Tongue (tissue), 2 donors: ENCODE measurements around the genes KRTAP23-1, KRTAP6-1 and SCAF4.

DNA sequence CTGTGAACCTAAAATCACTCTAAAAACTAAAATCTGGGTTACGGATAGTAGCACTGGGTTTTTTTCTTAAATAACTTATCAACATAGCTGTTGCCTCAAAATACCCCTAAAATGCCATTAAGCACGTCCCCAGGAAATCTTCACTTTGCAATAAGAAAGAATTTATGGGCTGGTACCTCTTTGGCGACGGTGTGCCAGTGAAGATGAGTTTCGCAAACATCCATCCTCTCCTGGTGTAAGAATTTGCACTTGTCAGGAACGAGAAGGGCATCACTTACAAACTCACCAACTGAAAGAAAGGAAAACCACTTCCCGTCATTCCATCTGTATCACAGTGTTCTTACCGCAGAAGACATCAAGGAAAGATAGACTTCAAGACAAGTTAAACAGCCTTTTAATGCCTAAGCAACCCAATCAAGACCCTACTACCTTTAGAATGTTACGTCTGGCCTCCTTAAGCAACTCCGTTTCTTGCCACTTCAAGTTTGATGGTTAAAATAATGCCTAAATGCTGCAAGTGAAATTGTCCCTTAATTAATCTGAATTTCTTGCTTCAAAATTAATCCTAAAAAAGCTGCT, 117.4 kb downstream of the APP start:
- RAMPAGE, long total RNA: no peak

DNA sequence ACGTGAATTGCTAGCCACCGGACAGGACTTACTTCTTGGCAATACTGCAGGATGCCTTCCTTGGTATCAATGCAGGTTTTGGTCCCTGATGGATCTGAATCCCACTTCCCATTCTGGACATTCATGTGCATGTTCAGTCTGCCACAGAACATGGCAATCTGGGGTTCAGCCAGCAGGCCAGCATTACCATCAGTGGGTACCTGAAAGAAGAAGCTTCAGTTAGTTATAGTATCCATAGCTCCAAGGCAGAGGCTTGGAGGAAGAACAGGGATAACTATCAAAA, 58.7 kb downstream of the APP start:
- RAMPAGE, long total RNA: no peak

DNA sequence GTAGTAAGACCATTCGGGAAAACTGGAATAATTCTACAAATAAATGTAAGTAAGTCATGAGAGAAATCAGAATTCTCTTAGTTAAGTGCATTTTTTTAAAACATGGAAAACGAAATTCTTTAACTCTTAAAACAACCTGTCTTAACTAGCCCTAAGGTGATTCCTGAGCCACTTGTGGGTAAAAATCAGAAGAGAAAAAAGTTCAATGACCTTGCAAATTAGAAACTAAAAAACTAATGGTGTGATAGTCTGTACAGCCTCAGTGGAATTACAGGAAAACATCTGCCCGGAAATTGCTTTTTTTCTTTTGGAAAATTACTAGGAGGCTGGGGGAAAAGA, 1.9 kb downstream of the APP start:
- RAMPAGE, long total RNA: no peak

GRCh38 chr21:26169012-26169340, 1.6 kb downstream of the APP start:
- RAMPAGE, long total RNA: no peak

GRCh38 chr21:26583650-26584084, 10.6 kb upstream of the CYYR1 start:
- RAMPAGE, long total RNA: no peak

- RAMPAGE, long total RNA: no peak
Measured at GRCh38 chr21:28048147-28048704, 836.9 kb downstream of the N6AMT1 start.

DNA sequence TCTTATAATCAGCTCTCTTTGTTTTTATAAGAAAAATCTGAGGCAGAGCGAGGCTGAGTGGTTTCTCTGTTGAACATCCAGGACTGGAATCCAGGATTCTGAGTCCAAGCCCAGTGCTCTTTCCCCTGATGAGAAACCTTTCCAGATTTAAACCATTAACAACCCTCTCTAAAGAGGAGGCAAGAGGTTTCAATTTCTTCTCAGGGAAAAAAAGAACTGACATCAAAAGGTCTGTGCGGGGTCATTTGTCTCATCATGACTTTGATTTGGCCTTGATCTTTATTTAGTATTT, 18.6 kb upstream of the CCT8 start:
- RAMPAGE, long total RNA: no peak

DNA sequence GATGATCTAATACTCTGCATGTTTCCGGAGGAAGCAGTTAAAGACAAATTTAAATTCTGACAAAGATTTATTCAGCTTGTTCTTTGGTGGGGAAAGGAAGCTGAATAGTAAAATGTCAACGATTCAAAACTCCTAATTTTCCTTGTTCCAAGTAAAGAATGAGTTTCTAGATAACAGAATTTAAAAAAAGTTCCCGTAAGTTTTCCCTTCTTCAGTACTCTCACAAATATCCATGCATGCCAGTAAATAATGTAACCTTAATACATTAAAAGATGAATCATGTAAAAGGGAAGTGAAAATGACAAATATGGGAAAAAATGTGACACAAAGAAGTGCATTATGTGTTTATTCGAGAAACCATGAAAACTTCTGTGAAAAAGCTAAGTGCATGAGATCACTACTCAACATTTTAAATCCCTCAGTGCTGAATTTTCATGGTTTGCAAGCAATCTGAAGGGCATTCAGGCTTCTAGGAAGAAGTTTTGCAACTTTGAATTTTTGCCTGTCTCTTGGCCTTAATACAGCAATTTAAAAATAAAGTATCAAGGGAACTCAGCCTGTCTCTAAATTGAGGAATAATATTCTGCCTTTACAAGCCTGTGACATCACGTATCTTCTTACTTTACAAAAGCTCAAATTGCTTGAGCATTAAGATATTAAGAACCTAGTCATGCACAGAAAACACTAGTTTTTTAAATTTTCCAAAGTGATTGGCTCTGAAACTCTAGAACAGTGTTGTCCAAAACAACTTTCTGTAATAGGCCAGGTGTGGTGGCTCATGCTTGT, 78.2 kb downstream of the MAP3K7CL start:
- RAMPAGE, long total RNA: no peak

DNA sequence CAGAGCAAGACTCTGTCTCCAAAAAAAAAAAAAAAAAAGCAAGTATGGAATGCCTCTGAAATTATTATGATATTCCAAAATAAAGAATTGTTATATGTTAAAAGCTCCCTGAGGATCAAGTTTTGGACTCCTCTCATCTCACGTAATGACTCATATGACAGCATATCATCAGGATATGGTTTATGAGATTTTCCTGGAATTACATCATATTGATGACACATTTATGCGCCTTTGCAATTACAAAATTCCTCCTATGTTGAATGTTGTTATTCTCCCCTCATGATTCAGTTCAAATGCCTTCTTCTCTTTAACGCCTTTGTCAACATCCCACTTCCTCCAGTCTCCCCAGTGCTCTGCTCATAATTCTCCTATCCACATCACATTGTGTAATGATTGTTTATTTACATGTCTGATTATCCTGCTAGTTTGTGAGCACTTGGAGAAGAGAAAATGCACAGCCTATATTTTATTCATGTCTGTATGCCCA, 80.9 kb upstream of the BACH1 start:
- RAMPAGE, long total RNA: no peak

- RAMPAGE, long total RNA: no peak
Measured at GRCh38 chr21:29293320-29293963, 5.3 kb upstream of the BACH1 start.

DNA sequence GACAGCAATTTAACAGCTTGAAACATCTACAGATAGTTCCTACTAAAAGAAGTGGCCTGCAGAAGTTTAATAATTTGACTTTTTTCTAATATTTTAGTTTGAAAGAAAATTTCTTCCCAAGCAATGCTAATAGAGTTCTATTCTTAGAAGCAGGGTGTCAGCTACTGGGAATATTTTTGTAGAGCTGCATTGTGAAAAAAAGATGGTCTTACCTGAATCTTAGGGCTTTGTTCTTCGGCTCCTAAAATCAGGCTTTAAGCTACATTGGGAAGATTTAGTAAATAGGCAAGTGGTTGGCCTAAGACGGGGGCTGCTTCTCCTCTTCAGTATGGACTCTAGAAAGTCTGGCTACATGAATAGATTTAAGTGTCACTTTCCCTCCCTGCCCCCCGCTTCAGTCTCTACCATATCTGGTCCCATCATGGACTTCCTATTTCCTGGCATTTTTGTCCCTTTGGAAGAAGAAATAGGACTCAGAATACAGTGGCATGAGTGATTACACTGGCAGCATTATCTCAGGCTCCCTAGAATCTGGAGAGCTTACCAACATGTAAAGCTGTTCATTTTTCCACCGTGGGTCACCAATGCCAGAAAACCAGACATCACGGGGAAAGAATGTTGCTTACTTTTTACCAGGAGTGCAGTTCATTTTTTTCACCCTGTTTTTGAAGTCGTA, 44.6 kb downstream of the BACH1 start:
- RAMPAGE, long total RNA: no peak

GRCh38 chr21:29411196-29411886, 112.6 kb downstream of the BACH1 start:
- RAMPAGE, long total RNA: no peak

- RAMPAGE, long total RNA: no peak
Measured at GRCh38 chr21:29555945-29556211, 257.2 kb downstream of the BACH1 start.

GRCh38 chr21:30348573-30348867, at the start of gene KRTAP23-1:
TSS of gene KRTAP23-1 (minus strand) at chr21:30348606.
- RAMPAGE, long total RNA: no peak

GRCh38 chr21:30613862-30614201, at the start of gene KRTAP6-1:
TSS of gene KRTAP6-1 (minus strand) at chr21:30613930.
- RAMPAGE, long total RNA: no peak

- RAMPAGE, long total RNA: no peak
Measured at GRCh38 chr21:31657850-31658421, 1.6 kb upstream of the SOD1 start.

GRCh38 chr21:31728101-31728726, 3.7 kb downstream of the SCAF4 start:
- RAMPAGE, long total RNA: no peak

DNA sequence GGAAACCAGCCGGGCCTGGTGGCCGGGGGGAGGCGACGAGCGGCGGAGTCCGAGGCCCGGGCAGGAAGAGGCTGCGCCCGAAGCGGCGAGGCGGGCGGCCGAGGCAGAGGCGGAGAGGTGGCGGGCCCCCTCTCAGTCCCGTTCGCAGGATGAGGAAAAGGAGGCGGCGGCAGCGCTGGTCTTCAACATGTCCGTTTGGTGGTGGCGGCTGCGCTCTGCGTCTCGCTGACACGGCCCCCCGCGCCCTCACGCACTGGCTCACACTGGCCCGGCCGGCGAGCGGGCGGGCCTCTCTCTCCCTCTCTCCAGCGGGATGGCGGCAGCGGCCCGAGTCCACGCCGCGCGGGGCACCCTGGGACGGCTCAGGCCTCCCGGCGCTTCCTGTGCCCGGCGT, at the start of gene SCAF4:
Gene SCAF4 (minus strand): TSS at position 354 of the 394 bp plus-strand sequence.
- RAMPAGE, long total RNA: no peak

DNA sequence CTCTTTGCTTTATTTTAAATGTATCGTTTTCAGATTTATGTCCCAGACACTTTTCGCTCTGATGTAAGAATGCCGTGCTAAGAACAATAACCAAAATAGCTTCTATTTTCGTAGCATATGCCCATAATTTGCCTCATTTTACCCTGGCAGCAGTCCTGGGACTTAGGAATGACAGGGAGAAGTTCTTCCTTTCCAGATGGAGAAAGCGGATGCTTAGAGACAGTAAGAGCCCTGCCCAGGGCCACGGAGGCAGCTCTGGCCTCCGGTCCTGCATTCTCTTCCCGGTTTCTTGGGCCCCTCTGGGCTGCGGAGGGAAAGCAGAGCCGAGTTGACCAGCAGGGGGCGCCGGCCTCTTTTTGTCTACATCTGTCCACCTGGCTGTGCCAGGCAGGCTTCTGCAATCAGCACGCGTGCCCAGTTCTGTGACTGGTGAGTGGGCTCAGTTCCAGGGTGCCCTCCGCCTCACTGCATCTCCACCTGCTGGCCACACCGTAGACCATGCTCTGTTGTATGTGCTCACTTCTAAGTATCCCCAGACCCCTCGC, 6.9 kb upstream of the HUNK start:
- RAMPAGE, long total RNA: no peak

- RAMPAGE, long total RNA: no peak
Measured at GRCh38 chr21:31874723-31875660, 2.2 kb downstream of the HUNK start.